Renal cortical epithelial cell (primary cell): ENCODE measurements around a stretch of chr3.

DNA sequence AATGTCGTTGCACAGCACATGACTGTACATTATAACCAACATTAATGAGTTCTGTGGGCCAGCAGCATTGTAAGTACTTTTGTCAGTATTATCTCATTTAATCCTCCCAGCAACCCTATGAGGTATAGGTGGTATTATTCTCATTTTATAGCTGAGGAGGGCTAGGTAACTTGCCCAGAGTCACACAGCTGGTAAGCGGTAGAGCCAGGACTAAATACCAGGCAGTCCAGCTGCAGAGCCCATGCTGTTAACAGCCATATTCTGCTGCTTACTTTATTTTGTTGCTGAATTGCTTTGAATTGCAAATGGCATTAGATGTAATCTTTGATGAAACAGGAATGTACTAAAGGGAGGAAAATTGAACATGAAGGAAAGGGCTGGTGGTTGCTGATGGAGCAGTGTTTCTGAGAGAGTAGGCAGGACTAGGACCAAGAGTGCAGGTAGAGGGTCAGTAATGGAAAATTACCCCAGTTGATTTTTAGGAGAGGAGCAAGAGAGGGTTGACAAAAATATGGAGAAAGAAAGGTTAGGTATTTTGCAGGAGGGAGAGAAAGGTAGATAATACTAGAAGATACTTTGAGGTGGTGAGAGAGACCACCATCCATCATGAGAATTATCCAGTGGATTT lies 19.7 kb downstream of the OXNAD1 start:
- RRBS: no CpG with 5 or more reads among the region's 2 CpGs

- RRBS: no CpG with 5 or more reads among the region's 19 CpGs
Measured at GRCh38 chr3:16326360-16327430, 61.7 kb downstream of the OXNAD1 start.

DNA sequence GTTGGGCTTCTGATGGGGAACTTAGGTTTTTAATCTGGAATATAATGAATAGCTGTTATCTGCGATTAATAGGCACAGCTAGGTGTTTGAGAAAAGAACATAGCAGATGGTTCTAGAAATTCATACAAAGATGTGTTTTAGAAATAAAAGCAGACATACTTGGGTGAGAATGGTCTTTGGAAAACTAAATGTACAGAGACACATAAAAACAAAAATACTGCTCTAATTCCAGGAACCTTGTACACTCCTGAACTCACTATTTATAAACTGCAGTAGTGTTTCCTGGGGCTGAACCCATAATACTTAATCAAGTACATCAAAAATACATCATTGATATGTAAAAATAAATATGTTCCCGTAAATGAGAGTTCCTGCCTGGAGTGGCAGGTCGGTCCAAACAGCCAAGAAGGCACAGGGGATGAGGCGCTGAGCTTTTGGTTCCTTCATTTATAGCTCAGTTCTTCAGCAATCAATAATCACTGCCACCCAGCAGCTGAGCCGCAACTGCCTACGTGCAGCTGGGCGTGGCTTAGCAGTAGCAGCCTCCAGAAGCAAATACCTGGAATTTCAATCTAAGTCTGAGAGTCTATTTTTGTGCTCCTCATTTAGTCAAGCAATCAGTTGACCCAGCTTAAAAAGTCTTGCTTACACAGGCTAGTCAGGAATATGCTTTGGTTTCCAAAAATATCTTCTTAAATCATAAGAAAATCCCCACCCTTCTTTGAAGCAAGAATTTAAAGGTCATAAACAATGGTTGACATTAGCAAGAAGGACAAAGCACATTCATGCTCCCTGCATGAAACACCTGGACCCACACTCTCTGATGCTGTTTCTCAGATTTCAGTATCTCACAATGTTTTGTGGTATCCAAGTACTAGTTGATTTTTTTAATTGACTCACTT lies 105.7 kb downstream of the OXNAD1 start:
- RRBS: no CpG with 5 or more reads among the region's 7 CpGs

GRCh38 chr3:16467370-16467897 lies 46.1 kb downstream of the RFTN1 start:
- RRBS: 96% methylated on average over 4 of the region's 10 CpGs

DNA sequence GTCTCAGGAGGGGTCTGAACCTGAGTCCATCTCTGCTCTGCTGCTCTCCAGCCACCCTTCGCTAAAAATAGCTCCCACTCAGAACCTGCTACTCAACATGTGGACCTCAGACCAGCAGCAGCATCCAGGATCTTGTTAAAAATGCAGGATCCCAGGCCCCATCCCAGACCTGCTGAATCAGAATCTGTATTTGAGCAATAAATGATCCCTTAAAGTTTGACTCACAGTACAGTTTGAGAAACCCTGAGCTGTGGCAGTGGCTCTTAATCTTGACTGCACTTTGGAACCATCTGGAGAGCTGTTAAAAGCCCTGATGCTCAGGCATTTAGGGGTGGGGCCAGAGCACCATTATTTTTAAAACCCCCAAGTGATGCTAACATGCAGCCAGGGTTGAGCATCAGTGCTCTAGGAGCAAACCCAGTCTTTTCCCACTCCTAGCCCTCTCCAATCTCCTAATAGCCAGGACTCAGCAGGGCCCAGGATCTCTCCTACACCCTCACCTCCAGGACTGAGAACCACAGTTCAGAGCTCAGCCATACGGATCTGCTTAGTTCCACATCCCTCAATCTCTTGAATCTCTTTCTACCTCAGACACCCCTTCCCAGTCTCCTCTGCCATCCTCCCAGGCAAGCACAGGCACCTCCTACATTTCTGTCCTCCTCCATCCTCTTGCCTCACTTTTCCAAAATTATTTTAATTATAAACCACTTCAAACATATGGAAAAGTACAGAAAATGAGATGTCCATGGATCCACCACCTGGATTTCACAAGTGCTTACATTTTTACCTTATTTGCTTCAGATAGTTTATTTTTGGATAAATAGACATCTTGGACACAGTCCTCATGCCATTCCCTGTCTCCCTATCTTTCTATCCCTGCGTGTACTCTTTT lies 10.1 kb downstream of the RFTN1 start:
- RRBS: no CpG with 5 or more reads among the region's 3 CpGs

DNA sequence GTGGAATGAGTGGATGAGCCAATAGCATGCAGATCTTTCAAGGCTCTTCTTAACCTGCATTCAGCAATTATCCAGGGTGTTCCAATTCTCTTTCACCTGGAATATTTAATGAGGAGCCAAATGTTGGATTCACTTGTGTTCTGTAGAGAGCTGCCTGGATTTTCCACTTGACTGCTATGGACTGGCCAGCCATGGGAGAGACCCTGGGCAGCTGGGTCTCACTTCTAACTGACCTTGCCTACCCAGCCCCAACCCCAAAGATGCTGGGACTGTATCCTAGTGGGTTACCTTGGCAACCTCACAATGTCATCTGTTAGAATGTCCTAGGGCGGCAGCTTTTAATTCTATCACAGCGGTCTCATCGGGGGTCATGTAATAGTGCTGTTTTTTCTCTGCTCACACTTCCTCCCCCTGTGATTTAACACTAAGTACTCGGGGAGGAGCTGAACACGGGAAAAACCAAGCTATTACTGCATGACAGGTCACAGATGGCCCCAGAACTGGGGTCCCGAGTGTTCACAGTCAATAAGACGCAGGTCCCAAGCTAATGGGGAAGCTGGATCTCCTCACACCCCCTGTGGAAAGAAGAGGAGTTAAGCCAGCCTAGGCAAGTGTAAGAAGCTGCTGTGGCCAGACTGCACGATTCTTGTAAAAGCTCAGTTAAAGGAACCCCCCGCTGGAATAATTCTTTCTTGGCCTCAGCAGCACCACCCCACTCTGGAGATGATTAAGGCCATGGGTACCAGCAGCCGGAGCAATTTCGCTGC lies 2.3 kb upstream of the RFTN1 start:
- RRBS: no CpG with 5 or more reads among the region's 11 CpGs

DNA sequence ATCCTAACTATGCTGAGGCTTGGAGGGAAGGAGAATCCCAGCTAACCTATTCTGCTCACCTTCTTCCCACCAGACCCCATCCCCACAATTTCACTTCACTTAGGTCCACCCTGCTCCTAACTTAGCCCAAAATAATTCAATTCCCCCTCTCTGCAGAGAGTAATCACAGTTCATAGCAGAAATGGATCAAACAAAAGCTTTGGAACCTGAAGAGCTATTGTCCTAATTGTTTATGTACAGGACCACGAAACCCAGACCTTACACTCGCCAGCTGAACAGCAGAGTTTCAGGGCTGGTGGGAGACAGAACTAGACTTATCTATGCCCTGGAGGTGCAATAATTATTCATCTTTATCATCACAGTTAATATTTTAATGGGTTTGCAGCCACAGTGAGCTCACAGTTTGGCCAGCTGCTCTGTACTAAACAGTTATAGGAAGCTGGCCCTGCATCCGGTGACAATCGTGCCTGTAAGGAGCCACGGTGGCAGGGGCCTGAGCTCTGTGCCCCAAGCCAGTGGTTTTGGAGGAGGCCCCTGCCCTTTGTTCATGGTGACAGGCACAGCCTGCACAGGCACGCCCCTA lies 3.0 kb upstream of the RFTN1 start:
- RRBS: no CpG with 5 or more reads among the region's 6 CpGs

GRCh38 chr3:16800386-16800585 lies 84.5 kb upstream of the PLCL2 start:
- RRBS: no CpG with 5 or more reads among the region's 2 CpGs

DNA sequence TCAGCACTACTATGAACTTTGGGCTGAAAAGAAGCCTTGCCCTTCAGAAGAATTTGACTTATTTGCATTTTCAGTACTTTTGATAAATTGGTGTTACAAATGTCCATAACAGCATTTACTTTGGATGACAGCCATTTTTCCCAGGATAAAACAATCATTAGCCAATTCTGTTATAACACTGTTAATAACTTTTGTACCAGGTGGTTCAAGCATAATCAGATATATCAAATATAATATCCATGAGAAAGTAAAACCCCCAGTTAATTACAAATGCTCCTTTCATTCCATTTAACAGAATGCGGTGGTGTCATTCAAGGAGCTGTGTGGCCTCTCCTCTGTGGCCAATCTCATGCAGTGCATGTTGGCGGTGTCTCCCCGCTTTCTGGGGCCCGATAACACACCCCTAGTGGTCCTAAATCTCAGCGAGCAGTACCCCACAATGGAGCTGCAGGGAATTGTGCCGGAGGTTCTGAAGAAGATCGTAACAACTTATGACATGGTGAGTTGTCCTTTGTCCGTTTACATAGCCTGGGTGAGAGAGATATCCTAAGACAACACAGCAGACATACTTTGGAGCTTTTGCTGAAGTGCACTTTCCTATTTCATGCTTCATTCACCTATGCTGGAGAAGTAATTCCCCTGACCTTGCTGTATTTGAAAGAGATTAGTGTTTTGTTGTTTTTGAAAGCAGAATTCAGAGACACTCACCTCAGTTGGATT lies 129.8 kb downstream of the PLCL2 start:
- RRBS: no CpG with 5 or more reads among the region's 8 CpGs

DNA sequence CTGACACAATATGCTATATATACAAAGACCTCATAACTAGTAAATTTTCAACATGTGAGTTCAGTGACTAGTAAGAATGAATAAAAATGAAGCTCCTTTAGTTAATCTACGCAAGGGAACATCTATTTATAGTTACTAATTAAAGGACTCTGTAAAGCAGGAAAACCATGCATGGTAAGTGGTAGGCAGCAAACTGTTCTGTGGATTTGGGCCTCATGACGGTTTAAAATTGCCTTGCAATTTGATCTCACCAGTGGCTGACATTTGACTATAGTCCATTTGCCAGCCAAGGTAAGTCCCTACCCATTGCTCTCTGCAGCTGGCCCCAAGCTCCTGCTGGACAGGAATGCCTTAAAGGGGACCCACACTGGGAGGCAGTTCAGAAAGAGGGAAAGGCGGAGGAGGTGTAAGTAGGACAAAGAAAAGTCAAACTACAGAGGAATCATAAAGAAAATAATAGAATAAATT lies 203.2 kb downstream of the PLCL2 start:
- RRBS: no CpG with 5 or more reads among the region's 3 CpGs

DNA sequence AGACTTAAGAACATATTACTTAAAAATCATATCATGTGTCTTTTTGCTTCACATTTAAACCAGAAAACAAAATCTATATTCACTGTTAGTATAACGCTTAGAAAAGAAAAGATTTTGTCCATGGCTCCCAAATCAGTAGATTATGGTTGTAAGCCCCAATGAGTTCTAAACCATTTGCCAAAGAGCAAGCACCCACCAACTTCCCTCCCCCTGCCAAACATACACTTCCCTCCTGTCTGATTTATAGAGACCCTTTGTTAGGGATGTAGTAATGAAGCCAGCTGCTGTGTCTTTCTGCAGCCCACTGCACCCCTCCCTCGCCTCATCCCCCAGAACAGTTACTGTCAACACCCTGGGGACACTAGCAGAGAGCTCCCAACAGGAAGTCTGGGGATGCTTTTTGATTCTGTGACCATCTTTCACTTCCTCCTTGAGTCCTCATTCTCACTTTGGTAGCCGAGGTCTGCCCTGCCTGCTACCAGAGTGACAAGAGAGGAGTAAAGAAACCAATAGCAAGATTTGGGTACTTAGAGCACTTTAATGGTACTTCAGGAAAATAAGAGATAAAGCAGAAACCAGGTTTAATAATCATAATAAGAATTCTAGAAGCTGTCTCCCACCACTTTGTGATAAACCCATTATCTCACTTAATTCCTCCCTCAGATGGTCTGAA lies 201.6 kb downstream of the SATB1 start:
- RRBS: no CpG with 5 or more reads among the region's 3 CpGs

- RRBS: no CpG with 5 or more reads among the region's 2 CpGs
Measured at GRCh38 chr3:18396894-18397185, 28.3 kb downstream of the SATB1 start.

DNA sequence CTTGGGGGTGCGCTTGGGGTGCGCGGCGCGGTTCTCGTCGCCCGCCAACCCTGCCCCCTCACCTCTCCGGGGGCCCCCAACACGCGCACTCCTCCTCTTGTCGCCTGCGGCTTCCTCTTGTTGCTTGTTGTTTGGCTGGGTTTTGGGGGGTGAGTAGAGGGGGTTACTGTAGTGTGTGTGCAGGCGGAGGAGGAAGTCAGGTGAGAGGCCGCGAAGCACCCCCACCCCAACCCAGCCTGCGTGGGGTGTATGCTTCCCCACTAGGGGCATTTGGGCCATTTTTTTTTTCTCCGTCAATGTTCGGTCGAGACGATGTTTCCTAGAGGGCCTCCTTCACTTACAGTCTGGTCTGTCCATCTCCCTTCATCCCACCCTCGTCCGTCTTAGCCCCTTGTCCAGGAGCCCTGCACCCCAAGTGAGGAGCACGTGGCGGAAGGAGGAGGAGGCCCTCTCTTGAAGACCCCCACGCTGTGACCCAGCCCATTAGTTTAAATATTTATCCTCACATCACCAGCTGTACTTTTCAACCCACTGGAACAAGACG lies 20.4 kb upstream of the SATB1 start:
- RRBS: no CpG with 5 or more reads among the region's 27 CpGs

DNA sequence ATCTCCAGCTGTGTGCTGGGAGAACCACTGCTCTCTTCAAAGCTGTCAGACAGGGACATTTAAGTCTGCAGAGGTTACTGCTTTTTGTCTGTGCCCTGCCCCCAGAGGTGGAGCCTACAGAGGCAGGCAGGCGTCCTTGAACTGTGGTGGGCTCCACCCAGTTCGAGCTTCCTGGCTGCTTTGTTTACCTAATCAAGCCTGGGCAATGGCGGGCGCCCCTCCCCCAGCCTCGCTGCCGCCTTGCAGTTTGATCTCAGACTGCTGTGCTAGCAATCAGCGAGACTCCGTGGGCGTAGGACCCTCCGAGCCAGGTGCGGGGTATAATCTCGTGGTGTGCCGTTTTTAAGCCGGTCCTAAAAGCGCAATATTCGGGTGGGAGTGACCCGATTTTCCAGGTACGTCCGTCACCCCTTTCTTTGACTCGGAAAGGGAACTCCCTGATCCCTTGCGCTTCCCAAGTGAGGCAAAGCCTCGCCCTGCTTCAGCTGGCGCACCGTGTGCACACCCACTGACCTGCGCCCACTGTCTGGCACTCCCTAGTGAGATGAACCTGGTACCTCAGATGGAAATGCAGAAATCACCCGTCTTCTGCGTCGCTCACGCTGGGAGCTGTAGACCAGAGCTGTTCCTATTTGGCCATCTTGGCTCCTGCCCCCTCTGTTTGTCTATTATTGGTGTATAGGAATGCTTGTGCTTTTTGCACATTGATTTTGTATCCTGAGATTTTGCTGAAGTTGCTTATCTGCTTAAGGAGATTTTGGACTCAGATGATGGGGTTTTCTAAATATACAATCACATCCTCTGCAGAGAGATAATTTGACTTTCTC lies 45.4 kb upstream of the KCNH8 start:
- RRBS: no CpG with 5 or more reads among the region's 29 CpGs

DNA sequence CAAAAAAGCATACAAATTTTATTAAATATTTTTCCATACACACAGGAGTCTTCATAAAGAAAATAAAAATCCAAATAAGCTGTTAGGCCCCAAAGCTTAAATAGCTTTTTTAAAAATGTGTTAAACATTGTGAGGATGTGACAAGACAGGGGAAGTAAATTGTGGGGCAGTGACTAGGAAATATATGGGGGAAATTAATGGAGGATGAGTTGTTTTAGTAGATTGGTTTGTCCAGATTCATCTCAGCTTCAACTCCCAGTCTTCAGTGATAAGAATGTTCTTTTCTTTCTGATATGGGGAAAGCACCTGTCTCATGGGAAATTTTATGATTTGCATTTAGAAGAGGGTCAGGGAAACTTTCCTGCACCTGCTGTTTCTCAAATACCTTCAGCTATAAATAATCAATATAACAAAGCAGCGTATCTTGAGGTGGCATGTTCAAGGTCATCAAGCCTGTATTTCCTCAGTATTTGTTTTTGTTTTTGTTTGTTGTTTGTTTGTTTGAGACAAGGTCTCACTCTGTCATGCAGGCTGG lies 213.9 kb downstream of the KCNH8 start:
- RRBS: no CpG with 5 or more reads among the region's 1 CpG

DNA sequence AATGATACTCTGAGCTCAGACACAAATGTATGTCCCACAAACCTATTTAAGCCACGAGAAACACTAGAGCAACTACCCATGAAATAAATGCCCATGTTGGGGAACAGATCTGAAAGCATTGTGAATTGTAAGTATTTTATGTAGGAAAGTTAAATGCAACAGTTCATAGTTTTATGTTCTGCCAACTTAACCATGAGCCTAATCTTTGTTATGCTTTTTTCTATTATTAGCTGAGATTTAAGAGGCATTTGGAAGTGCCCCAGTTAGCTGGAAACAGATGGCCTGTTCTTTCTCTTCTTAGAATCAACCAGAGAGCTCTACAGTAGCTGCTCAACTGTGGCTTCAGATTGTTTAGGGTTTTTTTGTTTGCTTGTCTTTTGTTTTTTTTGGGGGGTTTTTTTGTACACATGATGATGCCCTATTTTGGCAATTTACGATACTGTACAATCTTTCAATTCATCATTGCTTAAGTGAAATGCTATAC lies 284.4 kb downstream of the KCNH8 start:
- RRBS: no CpG with 5 or more reads among the region's 2 CpGs

- RRBS: no CpG with 5 or more reads among the region's 30 CpGs
Measured at GRCh38 chr3:20041158-20042088, 1.2 kb downstream of the KAT2B start.

DNA sequence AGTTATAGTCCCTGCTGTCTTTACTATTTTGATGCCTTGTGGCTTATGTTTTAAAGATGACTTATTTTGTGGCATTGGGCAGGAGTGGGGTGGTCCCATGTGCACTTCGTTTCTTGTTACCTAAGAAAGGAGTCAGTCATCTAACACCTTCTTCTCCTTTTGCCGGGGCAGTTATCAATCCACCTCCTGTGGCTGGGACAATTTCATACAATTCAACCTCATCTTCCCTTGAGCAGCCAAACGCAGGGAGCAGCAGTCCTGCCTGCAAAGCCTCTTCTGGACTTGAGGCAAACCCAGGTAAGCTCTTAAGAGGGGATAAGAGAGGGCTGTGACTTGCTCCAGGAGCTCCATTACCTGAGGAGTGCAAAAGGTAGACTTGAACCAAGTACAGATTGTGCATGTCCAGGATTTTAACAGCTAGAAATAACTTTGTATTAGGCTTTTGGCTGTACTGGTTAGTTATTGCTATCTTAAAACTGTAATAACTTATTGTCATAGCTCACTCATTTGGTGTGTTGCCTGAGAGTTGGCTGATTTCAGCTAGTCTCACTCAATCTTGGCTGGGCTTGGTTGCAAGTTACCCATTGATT lies 66.5 kb downstream of the SGO1 start:
- RRBS: no CpG with 5 or more reads among the region's 3 CpGs

GRCh38 chr3:21672163-21672550 lies 78.9 kb downstream of the ZNF385D start:
- RRBS: no CpG with 5 or more reads among the region's 2 CpGs

- RRBS: no CpG with 5 or more reads among the region's 13 CpGs
Measured at GRCh38 chr3:22381508-22382129, 630.6 kb upstream of the ZNF385D start.